GM19239 (cell line): ENCODE measurements around the gene SPEN.

- RRBS = 1% methylated on average over 58 of the region's 165 CpGs
Measured at GRCh38 chr1:15847358-15848493, at the start of gene SPEN. TSS of gene SPEN (plus strand) at chr1:15847707.

GRCh38 chr1:15872688-15873174 lies 25.2 kb downstream of the SPEN start:
- RRBS = no CpG with 5 or more reads among the region's 15 CpGs

DNA sequence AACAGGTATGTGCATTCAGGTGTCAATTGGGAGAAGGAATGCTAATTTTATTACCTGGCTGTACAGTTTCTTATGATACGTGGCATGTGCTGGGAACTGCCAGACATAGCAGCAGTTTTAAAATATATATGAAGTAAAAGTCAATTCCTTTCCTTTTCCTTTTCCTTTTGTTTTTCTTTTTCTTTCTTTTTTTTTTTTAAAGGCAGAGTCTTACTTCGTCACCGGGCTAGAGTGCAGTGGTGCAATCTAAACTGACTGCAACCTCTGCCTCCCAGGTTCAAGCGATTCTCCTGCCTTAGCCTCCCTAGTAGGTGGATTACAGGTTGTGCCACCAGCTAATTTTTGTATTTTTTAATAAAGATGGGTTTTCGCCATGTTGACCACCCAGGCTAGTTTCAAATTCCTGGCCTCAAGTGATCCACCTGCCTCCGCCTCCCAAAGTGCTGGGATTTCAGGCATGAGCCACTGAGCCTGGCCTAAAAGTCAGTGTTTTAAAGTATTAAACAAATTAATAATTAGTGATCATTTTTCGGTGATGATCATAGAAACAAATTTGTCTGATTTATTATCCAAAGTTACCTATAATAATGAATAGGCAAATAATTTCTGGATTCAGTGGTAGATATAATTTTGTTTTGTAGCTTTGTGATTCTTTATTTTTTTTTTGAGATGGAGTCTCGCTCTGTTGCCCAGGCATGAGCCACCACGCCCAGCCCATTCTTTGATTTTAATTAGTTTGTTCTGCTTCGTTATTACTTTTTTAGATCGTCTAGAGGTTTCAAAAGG lies 37.2 kb downstream of the SPEN start:
- RRBS = no CpG with 5 or more reads among the region's 11 CpGs

DNA sequence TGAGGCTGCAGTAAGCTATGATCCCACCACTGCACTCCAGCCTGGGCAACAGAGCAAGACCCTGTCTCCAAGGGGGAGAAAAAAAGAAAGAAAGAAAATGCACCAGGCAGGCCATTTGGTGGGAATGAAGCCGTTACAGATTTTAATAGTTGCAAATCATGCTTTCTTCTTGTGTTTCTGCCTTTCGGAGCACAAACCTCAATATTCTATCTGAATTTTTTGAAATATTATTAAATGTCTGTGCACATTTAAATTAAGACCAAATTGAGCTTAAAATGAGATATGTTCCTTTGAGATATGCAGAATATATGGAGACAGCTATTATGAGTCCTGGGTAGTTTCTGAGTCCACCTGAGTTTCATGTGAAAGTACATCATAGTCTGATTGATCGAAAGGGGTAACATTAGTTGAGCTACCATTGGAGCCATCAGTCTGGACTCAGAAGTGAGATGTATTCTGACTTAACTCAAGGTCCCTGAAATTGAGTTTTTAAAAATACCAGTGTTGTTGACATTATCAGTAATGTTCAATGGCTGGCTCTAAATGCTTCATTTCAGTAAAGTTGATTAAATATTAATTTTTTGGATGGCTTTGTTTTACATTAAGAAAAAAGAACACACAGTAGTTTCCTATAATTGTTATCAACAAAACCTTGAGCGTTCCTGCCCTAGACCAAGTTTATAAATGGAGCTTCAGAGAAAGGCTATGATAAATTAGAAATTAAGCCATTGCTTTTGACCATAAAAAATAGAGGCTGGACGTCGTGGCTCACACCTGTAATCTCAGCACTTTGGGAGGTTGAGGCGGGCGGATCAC lies 61.9 kb downstream of the ZBTB17 start:
- RRBS = no CpG with 5 or more reads among the region's 8 CpGs

GRCh38 chr1:15921782-15922464 lies 54.0 kb downstream of the ZBTB17 start:
- RRBS = no CpG with 5 or more reads among the region's 3 CpGs

- RRBS = no CpG with 5 or more reads among the region's 16 CpGs
Measured at GRCh38 chr1:15927882-15928439, 47.9 kb downstream of the ZBTB17 start.

- RRBS = 96% methylated on average over 4 of the region's 23 CpGs
Measured at GRCh38 chr1:15945428-15945956, 30.4 kb downstream of the ZBTB17 start.

- RRBS = no CpG with 5 or more reads among the region's 2 CpGs
Measured at GRCh38 chr1:15982783-15983302, 6.9 kb upstream of the ZBTB17 start.

- RRBS = no CpG with 5 or more reads among the region's 32 CpGs
Measured at GRCh38 chr1:16026500-16027272, 4.8 kb downstream of the CLCNKA start.

DNA sequence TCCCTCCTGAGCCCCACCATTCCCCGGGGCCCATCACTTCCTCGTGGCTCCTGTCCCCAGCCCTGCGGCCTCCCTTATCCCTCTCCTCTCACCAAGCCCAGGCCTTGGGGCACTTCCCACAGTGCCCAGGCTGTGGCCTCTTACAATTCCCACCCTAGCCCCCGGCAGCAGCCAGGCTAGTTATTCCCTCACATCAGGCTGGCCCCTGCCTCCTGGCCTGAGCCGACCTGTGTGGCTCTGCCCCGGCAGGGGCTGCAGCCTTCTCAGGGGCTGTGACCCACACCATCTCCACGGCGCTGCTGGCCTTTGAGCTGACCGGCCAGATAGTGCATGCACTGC lies 8.3 kb downstream of the CLCNKA start:
- RRBS = 64% methylated on average over 3 of the region's 9 CpGs

- RRBS = no CpG with 5 or more reads among the region's 21 CpGs
Measured at GRCh38 chr1:16158668-16159471, 3.0 kb upstream of the EPHA2 start.

- RRBS = 53% methylated on average over 3 of the region's 12 CpGs
Measured at GRCh38 chr1:16181596-16182268, 25.9 kb upstream of the EPHA2 start.

- RRBS = 6% methylated on average over 6 of the region's 34 CpGs
Measured at GRCh38 chr1:16215864-16216708, 3.6 kb upstream of the ARHGEF19 start.

- RRBS = no CpG with 5 or more reads among the region's 7 CpGs
Measured at GRCh38 chr1:16248380-16249174, 11.6 kb upstream of the CPLANE2 start.

DNA sequence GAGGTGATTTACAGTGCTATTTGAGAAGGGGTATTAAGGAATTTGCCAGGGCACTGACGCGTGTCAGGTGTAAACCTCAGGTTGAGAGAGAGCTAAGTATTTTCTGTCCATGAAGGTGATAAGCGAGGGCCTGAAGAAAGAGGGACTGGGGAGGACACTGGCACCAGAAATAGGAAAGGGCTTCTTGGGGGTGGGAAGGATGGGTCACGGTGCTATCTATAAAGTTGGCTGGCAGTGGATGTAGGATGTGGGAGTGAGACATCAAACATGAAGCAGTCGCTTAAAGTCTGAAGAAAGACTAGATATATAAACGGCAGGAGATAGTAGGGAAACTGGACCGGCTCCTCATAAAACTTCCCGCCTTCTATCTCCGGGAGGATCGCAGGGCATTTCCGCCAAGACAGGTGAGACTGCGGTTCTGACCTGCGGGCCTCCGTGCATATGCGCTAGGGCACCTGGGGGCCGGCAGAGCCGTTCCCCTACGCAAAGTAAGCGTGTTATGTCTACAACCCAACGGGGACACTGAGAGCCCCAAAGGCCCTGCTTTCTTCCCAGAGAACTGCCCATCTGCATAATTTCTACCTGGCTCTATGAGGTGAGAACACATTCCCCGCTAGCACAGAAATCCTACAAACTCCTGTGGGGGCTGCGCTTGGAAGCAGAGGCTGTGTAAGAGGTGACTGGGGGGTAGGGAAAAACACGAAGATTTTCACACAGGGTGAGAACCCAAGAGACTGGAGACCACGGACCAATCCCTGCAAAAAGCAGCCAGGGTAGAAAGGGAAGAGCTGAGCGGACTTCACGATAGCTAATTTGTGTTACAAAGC lies 72.8 kb downstream of the NECAP2 start:
- RRBS = no CpG with 5 or more reads among the region's 26 CpGs

GRCh38 chr1:16618698-16619499 lies 178.4 kb downstream of the NECAP2 start:
- RRBS = no CpG with 5 or more reads among the region's 21 CpGs

- RRBS = no CpG with 5 or more reads among the region's 1 CpG
Measured at GRCh38 chr1:16735420-16735619, 186.4 kb upstream of the CROCC start.

GRCh38 chr1:16870054-16870308 lies 51.8 kb upstream of the CROCC start:
- RRBS = no CpG with 5 or more reads among the region's 2 CpGs

DNA sequence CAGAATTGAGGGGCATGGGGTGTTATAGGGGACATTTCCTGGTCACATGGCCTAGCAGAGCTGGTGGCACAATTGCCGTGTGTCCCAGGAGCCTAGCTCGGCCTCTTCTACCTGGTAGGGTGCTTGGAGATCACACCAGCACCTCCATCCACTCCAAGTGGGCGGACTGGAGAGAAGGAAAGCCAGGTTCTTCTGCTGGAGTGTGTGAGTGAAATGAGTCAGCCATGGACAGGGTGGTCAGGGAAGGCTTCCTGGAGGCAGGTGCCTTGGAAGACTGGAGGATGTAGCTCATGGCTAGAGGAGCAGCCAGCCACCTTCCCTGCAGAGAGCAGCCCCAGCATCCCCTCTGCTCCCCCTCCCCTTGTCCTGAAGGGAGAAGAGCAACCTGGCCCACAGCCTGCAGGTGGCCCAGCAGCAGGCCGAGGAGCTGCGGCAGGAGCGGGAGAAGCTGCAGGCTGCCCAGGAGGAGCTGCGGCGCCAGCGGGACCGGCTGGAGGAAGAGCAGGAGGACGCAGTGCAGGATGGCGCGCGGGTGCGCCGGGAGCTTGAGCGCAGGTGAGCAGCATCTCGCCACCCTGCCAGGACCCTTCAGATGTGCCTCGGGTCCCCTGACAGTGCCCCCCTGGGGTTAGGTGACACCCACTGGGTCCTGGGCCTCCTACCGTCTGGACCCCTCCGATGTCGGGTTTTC lies 22.1 kb downstream of the CROCC start:
- RRBS = 86% methylated on average over 2 of the region's 22 CpGs

- RRBS = 9% methylated on average over 3 of the region's 15 CpGs
Measured at GRCh38 chr1:16978401-16979205, 1.8 kb downstream of the MFAP2 start.